SJSA1 (cell line): ENCODE data around the gene TSHZ1.

GRCh38 chr18:75210309-75211036, at the start of gene TSHZ1:
Gene TSHZ1 (plus strand): TSS chr18:75210797.
- RAMPAGE, long total RNA: no peak

- RAMPAGE, long total RNA: no peak
Measured at GRCh38 chr18:75267818-75268123, 57.2 kb downstream of the TSHZ1 start.

DNA sequence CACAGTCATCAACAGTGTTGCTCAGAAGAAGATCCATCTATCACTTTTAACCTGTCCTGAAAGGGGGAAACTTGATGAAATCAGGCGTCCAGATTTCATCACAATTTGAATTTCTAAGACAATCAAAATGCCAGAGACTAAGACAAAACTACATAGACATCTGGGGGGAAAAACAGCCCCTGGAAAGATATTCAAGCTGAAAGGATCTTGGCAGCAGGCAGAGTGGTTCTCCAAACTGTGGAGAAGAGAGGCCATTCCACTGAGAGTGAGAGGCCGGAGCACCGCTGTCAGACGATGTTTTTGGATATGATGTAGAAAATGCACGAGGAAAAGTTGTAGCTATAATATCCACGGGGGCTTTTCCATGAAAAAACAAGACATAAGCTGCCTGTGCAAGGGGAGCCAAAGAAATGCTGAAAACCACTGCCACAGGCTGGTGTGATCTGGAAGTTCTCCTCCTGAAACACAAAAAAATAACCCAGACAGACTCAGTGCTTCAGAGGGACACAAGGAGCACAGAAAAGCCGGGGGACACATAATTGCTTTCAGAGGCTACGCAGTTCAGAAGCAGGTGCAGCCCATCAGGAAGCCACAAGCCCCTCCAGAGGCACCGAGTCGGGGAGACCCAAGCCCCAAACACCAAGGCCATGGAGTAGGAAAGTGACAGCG, 98.4 kb downstream of the ZNF516 start:
- RAMPAGE, long total RNA: no peak

DNA sequence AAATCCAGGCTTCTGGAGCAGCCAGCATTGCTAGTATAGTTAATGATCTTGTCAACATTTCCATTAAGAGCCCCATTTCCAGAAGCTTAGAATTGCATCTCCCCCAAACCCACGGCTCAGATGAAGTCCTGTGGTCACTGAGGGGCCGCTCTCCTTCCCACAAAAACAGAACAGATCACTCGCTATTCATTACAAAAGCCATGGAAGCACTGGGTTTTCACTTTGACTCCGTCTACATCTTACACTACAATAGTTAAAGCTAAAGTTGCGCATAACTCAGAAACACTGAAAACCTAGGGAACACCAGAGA, 41.9 kb downstream of the ZNF516 start:
- RAMPAGE, long total RNA: no peak

DNA sequence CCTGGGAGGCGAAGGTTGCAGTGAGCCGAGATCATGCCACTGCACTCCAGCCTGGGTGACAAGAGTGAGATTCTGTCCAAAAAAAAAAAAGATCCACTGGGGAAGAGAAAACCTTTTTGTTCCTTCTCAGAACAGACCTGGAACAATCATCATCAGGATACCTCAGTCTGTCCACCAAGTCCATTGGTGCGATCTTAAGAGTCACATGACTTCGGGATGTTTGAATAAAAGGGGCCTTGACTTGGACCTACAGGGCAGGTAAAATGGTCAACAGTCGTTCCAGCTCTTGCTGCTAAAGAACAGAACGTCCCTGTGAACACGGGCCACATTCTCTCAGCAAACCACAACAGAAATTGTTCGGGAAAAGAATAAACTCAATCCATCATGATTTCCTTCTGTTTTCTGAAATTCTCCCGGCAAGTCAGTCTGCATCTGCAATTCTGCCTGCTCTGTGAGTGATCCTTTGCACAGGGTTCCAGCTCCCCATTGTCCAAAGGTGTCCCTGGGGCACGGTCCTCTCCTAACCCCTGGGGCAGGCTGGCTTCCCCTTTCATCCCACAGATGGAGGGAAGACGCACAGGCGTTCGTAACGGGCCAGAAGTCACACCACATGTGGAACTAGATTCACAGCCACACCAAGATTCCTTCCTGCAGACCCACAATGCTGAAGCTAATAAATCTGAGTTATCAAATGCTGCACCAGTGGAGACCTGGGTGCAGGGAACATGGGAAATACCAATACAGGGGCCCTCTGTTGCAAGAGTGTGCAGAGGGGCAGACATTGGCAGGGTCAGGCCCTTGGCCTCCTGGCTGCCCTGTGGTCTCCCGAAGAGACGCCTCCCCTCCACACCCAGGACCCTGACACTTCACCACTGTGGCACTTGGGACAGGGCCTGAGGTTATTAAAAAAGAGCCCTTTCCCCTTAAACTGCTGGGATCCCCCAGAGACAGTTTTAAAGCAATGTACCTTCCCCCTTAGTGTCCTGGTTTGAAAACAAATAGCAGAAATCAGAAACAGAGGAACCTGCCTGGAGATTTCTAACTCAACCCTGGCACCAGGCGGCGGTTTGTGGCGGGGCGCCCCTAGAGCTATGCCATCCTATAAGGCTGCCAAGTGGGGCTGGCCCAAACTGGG, 15.7 kb downstream of the ZNF516 start:
- RAMPAGE, long total RNA: no peak

DNA sequence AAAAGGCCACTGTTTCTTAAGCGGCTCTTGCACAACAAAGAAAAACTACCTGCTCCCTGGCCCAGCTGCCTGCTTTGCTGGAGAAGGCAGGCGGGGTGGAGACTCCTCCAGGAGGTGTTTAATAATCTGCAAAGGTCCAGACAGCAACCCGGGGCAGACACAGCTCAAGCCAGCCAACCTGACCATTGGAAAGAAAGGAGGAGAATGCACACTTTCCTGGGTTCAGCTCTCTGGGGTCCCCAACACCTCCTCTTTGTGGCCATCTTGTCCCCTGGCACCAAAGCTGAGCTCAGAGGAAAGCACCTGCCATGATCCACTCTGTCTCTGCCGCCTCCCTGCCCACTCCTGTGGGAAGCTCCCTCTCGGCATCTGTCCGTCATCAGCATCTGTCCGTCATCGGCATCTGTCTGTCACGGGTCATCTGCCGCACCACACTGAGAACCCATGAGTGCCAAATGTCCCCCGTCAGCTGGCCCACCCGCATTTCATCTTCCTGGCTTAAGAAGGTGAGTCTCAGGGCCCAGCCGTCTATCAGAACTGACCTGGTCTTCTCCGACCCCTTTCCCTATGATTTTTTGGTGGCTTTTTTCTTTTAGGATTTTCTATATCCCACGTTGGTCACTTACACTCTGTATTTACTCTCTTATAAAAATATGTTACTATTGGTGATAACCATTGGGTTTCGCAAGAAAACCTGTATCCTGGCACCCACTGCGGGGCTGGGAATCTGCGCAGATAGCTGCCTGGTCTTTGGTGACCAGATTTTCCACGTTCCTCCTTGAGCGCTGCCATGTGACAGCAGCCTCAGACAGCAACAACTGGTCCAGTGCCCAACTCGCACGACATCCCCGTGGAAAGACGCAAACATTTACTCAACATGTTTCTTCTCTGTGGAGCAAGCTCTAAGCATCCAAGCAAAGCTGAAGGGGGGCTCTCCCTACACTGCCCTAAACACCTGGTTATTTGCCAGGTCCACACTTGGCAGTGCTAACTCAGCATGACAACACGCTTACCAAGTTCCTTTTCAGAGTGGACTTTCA, 11.6 kb downstream of the ZNF516 start:
- RAMPAGE, long total RNA: no peak

DNA sequence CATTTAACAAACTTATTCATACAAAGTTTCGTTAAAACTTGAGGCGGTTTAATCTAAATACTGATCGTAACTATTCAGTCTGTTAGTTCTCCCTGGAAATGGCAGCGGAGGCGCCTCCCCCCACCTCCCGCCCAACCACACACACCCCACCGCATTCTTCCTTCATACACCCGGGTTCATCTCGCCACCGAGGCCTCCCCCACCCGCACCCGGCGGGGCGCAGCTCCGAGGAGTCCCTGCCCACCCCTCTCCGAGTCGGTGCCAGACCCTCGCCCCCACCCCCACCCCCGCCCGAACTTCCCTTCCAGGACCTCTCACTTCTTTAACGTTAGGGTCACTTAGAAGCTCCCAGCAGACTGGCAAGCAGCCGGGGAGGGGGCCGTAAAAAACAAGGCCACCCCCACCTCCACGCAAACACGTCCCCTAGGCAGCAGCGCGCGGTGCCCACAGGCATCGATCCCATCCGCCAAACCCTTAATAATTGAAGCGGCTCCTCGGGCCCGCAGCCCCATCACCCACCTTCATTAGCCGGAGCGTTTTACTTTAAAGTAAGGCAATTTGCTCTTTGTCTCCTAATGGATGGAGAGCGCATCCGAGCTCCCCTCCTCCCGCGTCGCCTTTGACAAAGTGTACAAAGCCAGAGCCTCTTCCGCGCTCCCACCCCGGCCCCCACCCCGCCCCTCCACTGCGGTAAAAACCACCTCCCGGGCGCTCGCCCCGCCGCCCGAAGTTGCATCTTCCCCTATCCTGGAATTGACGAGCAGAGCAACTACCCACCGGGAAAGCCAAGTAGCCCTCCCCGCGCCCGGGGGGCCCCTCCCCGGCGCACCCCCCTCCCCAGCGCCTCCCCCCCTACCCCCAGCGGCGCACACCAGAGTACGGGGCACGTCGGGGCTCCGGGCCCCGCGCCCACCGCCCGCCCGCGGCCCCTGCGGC, 595 bp downstream of the ZNF516 start:
- RAMPAGE, long total RNA: no peak

DNA sequence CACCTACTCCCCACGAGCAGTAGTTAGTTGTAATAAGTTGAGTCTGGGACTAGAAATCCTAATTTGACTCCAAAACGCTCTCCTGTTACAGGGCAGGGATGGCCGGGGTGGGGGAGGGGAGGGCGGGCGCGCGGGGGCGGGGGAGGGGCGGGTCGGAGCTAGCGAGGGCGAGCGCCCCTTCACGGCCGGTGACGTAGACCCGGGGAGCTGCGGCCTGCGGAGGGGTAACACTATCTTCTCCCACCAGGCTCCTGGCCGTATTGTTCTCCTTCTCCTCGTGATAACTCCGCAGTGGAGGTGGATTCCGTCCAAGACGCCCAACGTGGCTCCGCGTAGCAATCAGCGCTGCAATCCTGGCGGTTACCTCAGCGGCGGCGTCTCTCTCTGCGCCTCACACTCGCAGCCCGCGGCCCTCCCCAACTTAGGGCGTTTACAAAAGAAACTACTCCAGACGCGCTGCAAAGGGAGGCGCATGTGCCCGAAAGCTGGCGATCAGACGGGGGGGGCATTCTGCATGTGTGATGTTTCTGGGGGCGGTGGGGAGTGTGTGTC, 1.1 kb upstream of the ZNF516 start:
- RAMPAGE, long total RNA: no peak

GRCh38 chr18:76564996-76565703, 70.1 kb upstream of the ZNF516 start:
- RAMPAGE, long total RNA: no peak

DNA sequence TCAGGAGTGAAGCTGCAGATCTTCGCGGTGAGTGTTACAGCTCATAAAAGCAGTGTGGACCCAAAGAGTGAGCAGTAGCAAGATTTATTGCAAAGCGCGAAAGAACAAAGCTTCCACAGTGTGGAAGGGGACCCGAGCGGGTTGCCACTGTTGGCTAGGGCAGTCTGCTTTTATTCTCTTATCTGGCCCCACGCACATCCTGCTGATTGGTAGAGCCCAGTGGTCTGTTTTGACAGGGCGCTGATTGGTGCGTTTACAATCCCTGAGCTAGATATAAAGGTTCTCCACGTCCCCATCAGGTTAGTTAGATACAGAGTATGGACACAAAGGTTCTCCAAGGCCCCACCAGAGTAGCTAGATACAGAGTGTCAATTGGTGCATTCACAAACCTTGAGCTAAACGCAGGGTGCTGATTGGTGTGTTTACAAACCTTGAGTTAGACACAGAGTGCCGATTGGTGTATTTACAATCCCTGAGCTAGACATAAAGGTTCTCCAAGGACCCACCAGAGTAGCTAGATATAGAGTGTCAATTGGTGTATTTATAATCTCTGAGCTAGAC, 104.3 kb upstream of the ZNF516 start:
- RAMPAGE, long total RNA: no peak

- RAMPAGE, long total RNA: no peak
Measured at GRCh38 chr18:76622804-76623004, 127.7 kb upstream of the ZNF516 start.

- RAMPAGE, long total RNA: no peak
Measured at GRCh38 chr18:76787212-76787781, 35.1 kb upstream of the ZNF236 start.

DNA sequence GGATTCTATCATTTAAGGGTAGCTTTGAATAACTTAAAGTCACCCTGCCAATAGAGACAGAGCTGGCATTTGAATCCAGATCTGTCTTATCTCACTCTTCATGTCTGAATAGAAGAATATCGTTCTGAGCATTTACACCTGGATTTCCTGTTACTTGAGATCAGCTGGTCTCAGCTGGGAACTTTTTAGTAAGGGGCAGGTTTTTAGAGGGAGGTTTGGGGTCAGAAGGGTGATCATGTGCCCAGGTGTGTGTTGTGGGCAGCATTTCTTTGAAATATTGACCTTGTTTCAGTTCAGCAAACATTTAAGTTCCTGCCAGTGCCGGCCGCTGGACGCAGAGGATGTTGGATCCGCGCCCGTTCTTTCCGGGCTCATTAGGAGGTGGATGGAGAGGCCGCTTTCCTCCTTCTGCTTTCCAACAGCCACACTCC, 131.1 kb downstream of the ZNF236 start:
- RAMPAGE, long total RNA: no peak

- RAMPAGE, long total RNA: no peak
Measured at GRCh38 chr18:77052871-77053709, 79.5 kb downstream of the MBP start.

- RAMPAGE, long total RNA: no peak
Measured at GRCh38 chr18:77057142-77057434, 75.5 kb downstream of the MBP start.

DNA sequence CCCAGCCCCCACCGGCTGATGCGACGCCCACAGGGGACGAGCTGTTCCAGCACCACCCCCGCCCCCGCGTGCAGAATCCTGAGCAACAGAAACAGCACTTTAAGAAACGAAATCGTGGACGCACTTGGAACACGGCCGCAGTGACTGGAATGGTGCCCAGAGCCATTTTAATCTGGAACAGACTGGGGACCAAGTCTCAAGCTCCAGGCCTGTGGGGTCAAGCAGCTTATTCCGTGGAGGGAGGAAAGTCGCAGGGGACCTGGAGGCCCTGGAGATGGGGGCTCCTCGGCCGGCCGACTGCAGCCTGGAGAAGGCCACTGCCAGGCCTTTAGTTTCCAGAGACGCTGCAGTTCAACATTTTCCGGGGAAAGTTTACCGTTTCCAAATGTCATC, 74.1 kb downstream of the MBP start:
- RAMPAGE, long total RNA: no peak

DNA sequence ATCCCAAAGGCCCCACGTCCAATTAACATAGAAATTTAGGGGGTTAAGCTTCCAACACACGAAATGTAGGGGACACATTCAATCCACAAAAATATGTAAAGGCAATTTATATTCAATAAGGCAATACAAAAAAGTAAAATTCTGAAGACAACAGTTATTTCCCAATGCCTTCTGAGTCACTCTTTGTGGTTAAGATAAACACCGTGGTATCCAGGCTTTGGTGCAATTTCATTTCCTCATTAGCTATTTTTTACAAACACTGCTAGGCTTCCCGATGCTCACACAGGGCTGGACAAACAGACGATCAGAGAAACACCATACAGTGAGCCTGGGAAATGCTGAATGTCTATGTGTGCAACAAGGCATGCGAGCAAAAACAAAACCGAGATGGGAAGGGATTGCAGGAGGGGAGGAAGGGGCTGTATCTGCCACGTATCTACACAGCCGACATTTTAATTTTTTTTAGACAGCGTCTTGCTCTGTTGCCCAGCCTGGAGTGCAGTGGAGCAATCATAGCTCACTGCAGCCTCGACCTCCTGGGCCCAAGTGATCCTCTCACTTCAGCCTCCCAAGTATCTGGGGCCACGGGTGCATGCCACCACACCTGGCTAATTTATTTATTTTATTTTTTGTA, 67.1 kb downstream of the MBP start:
- RAMPAGE, long total RNA: no peak

DNA sequence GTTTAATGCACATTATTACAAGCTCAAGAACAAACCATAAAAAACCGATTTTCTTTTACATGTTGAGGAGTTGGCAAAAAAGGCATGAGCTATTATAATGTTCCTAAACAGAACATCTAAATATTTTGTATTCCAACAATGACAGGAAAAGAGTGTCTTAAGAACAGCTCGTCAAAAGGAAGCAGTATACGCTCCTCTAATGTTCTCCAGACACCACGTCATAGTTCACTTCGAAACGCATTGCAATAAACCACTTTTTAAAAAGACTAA, 46.0 kb downstream of the MBP start:
- RAMPAGE, long total RNA: no peak

- RAMPAGE, long total RNA: no peak
Measured at GRCh38 chr18:77107842-77108654, 24.5 kb downstream of the MBP start.

GRCh38 chr18:77111861-77112846, 20.4 kb downstream of the MBP start:
- RAMPAGE, long total RNA: no peak